Epithelial cell of esophagus (primary cell): ENCODE measurements around a stretch of chr7.

DNA sequence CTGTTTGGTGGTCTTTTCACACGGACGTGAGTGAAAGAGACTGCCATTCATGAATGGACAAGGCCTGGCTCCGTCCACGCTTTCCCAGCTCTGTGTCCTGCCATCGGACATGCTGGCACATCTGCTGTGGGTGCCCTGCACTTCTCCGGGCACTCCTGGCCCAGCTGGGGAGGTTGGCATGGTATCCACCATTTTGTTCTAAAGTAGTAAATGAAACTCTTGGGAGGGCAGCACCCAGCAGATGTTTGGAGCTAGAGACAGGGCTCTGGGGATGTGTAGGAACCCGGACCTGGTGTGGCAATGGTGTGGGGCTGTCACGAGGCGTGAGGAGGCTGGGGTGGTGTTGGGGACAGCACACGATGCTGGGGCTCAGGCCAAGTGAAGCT, 118.0 kb downstream of the CUX1 start:
- RRBS = no CpG with 5 or more reads among the region's 10 CpGs

DNA sequence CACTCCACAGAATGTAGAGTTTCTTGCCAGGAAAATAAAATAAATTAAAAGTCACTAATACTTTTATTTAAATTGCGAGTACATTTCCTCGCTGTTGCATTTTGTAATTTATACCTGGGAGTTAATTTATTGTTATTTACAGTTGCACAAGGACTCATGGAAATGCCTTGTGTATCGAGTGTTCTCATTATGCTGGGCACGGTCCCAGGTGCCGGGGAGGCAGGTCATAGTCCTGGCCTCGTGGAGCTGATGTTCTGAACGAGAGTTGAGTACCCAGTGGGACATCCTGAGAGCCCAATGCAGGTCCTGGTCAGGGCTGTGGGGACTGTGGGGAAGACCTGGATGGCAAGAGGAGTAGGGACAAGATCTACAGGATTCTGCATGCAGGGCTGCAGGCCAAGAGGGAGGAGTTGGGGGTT, 127.9 kb downstream of the CUX1 start:
- RRBS = no CpG with 5 or more reads among the region's 7 CpGs

- RRBS = no CpG with 5 or more reads among the region's 16 CpGs
These were observed 222.5 kb downstream of the CUX1 start for GRCh38 chr7:102039780-102040470.

DNA sequence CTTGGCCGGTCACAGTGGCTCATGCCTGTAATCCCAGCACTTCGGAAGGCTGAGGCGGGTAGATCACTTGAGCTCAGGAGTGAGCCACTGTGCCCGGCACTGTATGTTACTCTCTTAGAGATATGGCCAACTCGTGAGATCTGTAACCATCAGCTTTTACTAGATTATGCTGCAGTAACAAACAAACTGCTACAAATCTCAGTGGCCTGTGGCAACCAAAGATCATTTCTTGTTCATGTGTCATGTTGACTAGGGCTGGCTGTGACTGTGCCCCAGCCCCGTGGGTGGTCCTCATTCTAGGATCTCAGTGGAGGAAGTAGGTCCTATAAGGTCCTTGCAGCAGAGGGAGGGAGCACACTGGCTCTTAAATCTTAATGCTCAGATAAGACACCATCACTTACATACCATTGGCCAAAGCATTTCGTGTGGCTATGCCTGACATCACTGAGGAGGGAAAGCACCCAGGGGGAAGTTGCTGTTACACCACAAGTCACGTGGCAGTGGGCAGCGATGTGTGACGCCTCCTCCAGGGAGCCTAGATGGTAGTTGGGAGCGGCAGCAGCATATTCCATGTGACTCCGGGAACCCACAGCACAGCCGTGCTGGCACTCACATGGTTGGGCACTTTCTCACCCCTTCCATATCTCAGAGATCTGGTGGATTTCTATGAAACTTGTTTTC, 224.8 kb upstream of the SH2B2 start:
- RRBS = no CpG with 5 or more reads among the region's 13 CpGs

DNA sequence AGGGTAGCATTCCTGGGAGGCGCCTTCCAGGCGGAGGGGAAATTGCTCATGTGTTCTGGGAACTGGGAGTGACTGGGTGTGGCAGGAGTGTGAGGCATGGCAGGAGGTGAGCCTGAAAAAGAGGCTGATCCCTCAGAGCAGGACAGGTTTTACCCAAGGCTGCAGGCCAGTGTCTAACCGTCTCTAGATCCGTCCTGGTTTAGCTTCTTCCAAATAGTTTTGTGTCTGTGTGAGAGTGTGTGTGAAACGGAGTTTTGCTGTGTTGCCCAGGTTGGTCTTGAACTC, 222.7 kb upstream of the SH2B2 start:
- RRBS = no CpG with 5 or more reads among the region's 5 CpGs

- RRBS = no CpG with 5 or more reads among the region's 5 CpGs
These were observed 187.7 kb upstream of the SH2B2 start for GRCh38 chr7:102099009-102099293.

GRCh38 chr7:102396505-102397357, 568 bp downstream of the PRKRIP1 start:
- RRBS = no CpG with 5 or more reads among the region's 29 CpGs

DNA sequence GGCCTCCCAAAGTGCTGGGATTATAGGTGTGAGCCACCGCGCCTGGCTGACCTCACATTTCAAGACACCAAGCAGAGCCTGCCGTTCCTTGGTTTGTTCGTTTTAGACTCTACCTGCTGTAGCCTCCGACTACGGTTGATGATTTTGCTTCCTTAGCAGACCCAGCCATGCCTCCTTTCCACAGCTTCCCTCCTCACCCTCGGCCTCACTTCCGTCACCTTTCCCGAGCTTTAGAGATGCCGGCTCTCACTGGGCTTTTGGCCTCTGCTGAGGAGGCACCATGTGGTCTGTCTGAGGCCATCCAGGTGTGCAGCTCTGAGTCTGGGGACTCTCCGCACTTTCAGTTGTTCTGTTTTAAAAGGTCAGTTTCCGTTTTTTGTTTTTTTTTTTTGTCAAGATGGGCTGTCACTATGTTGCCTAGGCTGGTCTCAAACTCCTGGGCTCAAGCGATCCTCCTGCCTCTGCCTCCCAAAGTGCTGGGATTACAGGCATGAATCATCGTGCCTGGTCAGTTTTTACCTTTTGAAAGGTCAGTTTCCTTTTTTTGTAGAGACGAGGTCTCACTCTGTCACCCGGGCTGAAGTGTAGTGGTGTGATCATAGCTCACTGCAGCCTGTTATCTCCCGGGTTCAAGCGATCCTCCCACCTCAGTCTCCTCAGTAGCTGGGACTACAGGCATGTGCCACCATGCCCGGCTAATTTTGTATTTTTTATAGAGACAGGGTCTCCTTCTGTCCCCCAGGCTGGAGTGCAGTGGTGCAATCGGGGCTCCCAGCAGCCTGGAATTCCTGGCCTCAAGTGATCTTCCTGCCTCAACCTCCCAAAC, 11.8 kb downstream of the ORAI2 start:
- RRBS = 90% methylated on average over 1 of the region's 20 CpGs

- RRBS = no CpG with 5 or more reads among the region's 27 CpGs
These were observed 3.9 kb downstream of the LRWD1 start for GRCh38 chr7:102468641-102469210.

- RRBS = no CpG with 5 or more reads among the region's 1 CpG
These were observed 699 bp downstream of the LRRC17 start for GRCh38 chr7:102913457-102913940.

GRCh38 chr7:103152342-103153056, 3.6 kb upstream of the NAPEPLD start:
- RRBS = no CpG with 5 or more reads among the region's 21 CpGs

DNA sequence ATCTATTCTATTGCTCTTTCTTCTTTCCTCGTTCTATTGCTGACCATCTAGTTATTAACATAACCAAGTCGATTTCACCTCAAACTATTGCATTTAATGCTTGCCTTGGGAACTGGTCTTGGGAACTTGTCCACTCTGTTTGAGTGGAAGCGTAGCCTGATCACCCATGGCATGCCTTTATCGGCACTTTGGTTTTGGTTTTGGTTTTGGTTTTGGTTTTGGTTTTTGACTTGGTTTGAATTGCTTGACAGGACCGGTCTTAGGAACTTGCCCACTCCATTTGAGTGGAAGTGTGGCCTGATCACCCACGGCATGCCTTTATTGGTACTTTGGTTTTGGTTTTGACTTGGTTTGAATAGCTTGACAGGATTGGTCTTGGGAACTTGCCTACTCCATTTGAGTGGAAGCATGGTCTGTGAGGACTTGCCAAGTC, 6.7 kb upstream of the NAPEPLD start:
- RRBS = no CpG with 5 or more reads among the region's 6 CpGs

DNA sequence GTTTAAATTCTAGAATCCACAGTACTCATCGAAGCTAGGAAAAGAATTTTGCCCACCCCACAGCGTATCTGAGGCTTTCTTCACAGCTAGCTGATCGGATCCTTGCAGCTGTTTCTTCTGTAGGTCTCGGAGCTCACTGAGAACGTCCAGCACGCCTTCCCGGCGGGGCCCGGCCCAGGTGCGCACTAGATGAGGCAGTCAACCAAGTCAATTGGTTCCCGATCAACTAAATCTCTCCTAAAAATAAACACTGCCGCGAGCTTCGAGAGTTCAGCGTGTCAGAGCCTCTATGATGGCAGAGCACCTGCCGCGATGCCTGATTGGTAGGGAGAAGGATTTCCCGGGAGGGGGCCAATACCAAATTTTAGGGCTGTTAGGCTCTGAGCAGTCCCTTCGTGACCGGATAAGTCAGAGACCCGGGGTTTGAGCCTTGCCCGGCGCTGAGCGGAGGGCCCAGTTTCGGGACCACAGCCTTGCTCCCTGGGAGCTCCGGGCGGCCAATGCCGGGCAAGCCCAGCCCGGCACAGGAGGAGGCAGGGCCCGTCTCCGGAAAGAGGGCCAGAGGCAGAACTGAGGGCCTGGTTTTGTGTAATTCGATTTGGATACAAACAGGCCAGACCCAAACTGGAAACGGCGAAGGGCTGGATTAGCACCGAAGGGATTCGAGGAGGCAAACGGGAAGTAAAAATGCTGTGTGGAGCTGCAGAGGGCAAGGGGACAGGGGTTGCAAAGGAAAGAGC, 700 bp downstream of the SLC26A5 start:
- RRBS = 7% methylated on average over 8 of the region's 37 CpGs

DNA sequence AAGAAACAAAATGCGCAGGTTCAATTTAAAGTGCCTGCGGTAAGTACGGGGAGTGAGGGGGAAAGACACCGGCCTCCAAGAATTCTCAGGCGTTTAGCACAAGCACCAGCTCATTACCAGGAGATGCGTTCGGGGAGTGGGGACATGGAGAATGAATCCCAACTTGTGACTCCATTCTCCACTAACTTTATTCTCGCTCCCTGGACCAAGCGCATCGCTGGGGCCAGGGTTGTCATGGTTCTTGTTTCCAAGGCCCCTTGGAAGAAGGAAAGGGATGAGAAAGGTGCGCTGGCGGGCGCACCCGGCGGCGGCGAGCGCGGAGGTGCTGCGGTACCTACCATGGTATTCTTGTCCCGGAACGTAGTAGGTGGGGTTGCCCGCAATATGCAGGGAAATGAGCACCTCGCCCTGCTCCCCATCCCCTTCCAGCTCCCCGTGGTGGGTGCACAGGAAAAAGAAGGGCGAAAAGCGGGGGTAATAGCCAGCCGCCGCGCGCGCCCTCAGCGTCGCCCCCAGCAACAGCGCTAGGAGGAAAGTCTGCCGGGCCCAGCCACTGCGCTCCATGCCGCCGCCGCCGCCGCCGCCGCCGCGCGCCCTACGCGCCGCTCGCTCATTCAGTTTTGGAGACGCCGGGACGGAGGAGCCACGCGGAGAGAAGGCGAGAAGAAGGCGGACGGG, 526 bp downstream of the RELN start:
- RRBS = 2% methylated on average over 20 of the region's 59 CpGs

DNA sequence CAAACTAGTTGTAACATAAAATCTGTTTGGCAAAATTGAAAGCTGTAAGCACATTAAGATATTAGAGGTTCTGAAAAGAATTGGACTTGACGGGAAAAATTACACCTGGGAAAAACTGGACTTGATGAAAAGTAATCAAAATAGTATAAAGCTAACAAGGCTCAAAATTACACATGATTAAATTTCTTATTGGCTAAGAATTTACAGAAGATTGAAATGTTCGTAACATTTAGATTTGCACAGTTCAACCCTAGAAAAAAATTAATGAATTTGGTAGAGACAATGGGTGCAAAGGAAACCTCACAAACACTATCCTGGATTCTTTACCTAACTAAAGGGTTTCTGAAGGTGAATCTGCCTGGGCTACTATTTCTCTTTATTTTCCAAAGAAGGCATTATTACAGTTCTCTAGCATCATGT, 47.0 kb downstream of the LHFPL3 start:
- RRBS = no CpG with 5 or more reads among the region's 2 CpGs

DNA sequence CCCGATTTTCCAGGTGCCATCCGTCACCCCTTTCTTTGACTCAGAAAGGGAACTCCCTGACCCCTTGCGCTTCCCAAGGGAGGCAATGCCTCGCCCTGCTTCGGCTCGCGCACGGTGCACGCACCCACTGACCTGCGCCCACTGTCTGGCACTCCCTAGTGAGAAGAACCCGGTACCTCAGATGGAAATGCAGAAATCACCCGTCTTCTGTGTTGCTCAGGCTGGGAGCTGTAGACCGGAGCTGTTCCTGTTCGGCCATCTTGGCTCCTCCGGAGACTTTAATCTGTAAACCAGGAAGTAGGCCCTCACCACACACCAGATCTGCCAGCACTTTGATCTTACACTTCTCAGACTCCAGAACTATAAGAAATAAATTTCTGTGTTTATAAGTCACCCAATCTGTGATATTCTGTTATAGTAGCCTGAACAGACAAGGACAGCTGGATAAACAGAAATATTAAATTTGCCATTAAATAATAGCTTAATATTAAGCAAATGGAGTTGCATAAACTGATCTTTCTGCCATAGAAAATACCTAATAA, 235.1 kb downstream of the LHFPL3 start:
- RRBS = no CpG with 5 or more reads among the region's 15 CpGs

DNA sequence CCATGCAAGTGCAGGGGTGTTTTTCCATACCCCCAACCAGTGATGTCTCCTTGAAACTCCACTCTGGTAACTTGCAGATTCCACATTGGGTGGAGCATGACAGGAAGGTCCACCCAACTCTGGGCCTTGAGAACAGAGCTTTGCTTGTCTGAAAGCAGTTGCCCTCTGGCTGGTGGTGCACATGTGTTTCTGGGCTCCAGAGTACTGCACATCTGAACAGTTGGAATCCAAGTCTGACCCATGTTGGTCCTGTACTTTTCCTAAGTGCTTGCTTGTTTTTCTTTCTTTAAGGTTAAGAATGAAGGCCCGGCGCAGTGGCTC, 84.9 kb upstream of the KMT2E start:
- RRBS = no CpG with 5 or more reads among the region's 2 CpGs

DNA sequence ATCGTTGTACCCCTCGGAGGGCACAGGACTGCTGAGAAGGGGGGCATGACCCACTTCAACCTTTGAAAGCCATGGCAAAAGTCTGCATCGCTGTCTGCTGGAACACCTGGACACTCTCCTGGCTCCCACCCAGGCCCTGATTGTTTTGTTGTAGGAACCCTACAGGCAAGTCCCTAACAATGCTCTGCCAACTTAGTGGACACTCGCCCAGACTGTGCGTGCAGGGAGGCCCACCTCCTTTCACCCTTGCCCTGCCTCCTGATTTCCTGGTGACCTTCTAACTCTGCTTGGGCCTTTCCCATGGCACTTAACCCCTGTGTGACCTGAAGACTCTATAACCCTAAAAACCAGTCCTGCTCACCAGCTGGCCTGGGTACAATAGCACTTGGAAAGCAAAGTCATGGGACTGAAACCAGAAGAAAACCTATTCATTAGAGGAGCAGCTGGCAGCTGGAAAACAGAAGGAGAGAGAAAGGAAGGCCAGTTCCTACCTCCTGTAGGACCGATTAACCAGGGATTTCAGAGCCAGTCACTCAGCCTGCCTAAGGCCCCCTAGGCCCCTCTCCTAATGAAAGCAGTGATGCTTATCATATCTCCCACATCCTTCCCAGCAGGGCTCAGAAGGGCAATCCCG, 82.8 kb upstream of the KMT2E start:
- RRBS = no CpG with 5 or more reads among the region's 7 CpGs

DNA sequence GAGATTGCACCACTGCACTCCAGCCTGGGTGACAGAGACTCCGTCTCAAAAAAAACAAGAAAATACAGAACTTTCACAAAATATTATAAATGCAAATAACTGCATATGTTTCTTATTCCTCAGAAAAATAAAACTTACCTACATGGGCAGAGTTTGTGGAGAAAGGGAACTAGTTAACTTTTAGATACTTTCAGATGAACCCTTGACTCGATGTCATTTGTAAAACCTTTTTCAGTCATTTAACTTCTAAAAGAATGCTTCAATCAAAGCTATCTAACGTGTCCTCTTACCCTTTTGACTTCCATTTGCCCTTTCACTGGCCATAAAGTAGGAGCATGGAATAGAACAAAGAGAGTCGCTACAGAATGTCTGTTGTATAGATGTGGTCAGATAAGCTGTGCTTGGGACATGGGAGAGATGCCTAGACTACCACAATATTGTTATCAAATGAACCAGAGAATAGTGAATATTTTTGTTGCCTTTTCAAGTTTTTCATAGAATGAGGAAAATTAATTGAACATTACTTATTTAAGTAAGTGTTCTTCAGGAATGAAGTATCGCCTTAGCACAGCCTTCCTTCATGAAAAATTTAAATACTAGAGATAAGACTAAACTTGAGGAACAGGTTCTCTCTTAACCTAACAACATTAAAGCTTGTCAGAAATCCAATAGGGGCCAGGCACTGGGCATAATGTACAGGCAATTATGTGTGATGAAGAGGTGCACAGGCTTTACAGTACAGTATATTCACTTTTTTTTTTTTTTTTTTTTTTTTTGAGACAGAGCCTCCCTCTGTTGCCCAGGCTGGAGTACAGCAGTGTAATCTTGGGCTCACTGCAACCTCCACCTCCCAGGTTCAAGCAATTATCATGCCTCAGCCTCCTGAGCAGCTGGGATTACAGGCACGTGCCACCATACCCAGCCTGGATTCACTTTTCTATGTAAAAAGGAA, 7.6 kb upstream of the KMT2E start:
- RRBS = no CpG with 5 or more reads among the region's 6 CpGs